Mononuclear cell (primary cell): ENCODE data around the genes SLITRK5 and GPC6.

DNA sequence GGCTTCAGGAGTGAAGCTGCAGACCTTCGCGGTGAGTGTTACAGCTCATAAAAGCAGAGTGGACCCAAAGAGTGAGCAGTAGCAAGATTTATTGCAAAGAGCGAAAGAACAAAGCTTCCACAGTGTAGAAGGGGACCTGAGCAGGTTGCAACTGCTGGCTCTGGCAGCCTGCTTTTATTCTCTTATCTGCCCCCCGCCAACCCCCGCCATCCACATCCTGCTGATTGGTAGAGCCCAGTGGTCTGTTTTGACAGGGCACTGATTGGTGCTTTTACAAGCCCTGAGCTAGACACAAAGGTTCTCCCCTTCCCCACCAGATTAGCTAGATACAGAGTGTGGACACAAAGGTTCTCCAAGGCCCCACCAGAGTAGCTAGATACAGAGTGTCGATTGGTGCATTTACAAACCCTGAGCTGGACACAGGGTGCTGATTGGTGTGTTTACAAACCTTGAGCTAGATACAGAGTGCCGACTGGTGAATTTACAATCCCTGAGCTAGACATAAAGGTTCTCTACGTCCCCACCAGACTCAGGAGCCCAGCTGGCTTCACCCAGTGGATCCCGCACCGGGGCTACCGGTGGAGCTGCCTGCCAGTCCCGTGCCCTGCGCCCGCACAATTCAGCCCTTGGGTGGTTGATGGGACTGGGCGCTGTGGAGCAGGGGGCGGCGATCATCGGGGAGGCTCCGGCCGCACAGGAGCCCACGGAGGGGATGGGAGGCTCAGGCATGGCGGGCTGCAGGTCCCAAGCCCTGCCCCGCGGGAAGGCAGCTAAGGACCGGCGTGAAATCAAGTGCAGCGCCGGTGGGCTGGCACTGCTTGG is 999.4 kb upstream of the SPRY2 start:
- RRBS = no CpG with 5 or more reads among the region's 28 CpGs

- RRBS = no CpG with 5 or more reads among the region's 3 CpGs
These were observed 315.8 kb downstream of the SLITRK6 start for GRCh38 chr13:85483472-85483671.

DNA sequence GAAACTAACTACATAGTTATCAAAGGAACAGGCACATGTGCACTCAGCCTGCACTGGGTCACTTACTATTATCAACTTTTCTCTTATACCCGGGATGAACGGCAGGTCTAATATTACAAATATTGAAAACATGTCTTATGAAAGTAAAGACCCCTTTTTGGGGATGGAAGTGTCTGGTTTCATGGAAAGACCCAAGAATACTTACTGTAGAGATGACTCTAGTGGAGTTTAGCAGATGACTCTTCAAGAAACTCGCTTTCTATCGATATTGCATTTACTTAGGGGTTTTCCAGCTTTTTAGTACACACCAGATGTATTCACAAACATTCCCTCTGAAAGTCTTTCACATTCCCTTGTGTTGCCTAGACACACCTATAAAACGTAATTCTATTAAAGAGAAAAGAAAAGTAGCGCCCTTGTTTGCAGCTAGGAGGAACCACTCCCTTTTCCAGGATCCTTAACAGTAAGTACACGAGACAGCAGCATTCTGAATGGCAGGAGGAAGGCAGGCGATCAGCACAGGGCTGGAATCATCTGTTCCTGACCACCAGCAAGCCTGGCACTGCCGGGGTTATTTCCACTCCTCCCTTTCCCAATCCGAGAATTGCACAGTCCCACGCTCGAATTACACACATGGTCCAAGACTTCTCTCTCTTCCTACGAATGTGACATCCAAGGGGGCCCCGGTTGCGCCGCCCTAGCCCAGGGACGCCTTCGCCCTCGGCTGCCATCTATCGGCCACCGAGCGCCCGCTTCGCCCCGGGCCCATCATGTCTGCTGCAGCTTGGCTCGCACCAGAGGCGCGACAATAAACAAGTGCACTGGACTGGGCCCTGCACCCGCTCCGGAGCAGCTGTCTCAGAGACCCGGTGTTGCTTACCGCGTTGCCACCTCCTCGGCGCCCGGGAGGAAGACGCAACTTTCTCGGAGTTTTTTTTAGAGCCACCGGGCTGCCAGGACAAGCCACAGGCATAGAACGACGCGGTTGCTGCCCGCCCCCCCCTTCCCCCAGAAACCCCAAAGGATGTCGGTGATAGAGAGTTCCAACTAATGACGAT is at the start of gene SLITRK5:
TSS of gene SLITRK5 (plus strand) at position 741 of the 1,058 bp plus-strand sequence.
- RRBS = 3% methylated on average over 23 of the region's 45 CpGs

GRCh38 chr13:91355785-91356602 is 42.4 kb upstream of the GPC5 start:
- RRBS = no CpG with 5 or more reads among the region's 5 CpGs

DNA sequence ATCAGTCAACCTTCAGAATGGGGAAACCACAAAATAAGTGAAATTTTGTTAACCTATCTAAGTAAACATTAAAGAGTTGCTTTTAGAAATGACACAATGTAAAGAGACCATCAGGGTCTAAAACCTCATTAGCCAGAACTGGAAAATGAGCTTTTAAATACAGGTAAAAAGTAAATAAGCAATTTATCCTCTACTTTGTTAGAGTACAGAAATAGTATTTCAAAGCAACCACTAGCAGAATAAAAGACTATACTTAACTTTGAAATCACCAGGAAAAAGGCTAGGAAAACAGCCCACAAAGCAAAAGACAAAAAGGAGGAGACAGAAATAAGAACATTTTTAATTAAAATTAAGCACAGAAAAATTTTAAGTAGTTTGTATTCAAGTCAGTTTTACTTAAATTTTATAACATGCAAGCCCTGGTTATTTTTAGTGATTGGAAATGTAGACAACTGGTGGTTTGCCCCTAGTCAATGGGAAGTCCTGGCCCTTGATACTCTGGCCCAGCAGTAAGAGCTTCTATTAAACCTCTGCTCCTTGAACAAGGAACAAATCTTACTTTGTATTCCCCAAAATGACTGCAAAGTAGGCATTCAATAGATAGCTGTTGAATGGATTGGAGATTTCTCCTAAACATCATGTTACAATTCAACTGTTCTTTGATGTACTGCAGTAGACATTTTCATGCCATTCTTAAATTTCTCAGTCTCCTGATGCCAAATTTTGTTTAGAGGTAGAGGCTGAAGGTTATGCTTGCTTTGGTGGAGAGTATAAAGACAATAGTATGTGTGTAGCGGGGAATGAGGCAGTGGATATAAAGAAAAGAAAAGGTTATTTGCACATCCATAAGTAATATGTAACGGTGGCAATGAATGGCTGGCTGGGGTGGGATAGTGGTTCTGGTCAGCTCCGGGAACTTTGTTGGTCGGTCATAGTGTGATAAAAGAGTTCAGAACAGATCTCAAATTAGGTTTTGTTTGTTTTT is 38.3 kb upstream of the GPC5 start:
- RRBS = no CpG with 5 or more reads among the region's 4 CpGs

- RRBS = no CpG with 5 or more reads among the region's 7 CpGs
These were observed 737.1 kb downstream of the GPC5 start for GRCh38 chr13:92135509-92135874.

GRCh38 chr13:93226673-93227176 is at the start of gene GPC6:
Gene GPC6 (plus strand): TSS chr13:93226807.
- RRBS = no CpG with 5 or more reads among the region's 27 CpGs

- RRBS = no CpG with 5 or more reads among the region's 3 CpGs
These were observed 135.2 kb downstream of the GPC6 start for GRCh38 chr13:93361594-93362450.

DNA sequence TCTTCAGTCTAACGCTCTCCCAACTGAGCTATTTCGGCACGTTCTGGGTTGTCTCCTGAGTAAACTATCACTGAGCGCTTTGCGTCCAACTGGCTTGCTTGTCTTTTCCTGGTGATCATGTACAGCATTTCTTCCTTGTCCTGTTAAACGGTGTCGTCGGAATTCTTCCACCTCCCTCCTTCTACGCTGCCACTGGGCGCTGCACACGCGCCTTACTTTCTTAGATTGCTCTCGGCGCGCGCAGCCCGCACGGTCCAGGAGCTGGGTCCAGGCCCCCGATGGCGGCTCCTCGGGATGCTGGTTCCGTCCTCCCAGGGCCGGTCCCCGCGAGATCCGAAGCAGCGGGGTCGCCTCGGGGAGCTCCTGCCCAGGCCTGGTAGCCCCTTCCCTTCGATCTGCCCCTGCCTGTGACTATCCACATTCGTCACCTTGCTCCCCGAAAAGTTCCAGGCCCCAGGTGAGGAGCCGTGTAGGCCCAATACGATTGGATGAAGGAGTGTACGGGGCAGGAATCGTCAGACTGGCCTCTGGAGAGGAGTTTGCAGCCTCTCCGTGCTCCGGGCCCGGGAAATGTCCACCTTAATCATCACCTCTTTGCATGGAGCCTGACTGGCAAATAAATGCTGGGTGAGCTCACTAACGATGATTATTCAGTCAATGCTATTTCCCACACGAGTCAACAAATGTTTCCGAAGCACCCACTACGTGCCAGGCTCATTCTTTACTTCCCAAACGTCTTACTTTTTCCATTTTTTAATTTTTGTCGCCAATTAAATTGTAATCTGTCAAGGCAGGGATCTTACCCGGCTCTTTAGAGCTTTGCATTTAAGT is 46.1 kb downstream of the TGDS start:
- RRBS = no CpG with 5 or more reads among the region's 46 CpGs

- RRBS = 10% methylated on average over 12 of the region's 51 CpGs
These were observed 5.2 kb downstream of the SOX21 start for GRCh38 chr13:94706841-94707788.

GRCh38 chr13:94707789-94708595 is 4.4 kb downstream of the SOX21 start:
- RRBS = no CpG with 5 or more reads among the region's 32 CpGs

- RRBS = 8% methylated on average over 11 of the region's 31 CpGs
These were observed 519 bp downstream of the SOX21 start for GRCh38 chr13:94711887-94712164.

GRCh38 chr13:94859236-94859768 is 147.0 kb upstream of the SOX21 start:
- RRBS = no CpG with 5 or more reads among the region's 13 CpGs

DNA sequence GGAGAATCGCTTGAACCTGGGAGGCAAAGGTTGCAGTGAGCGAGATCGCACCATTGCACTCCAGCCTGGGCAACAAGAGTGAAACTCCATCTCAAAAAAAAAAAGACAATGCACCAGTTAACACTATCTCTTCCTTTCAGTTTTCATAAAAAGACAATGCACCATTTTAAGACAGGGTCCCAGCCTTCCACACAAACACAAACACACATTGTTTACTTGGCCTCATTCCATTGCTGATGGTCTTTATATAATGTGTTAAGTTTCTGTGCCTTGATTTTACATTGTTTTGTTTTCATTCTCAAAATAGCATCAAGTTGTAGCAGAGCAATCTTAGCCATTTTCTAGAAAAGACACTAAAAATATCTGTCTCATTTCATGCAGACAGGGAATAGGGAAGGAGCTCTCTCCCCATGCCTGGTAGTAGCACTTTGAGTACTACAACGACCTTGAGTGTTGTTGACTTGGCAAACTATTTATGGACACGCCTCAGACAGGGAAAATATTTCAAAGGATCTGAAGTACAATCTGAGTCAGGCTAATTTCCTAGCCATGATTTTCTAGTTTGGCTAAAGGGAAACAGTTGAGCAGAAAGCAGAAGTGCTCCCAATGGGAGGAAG is 120.7 kb downstream of the ABCC4 start:
- RRBS = no CpG with 5 or more reads among the region's 5 CpGs

DNA sequence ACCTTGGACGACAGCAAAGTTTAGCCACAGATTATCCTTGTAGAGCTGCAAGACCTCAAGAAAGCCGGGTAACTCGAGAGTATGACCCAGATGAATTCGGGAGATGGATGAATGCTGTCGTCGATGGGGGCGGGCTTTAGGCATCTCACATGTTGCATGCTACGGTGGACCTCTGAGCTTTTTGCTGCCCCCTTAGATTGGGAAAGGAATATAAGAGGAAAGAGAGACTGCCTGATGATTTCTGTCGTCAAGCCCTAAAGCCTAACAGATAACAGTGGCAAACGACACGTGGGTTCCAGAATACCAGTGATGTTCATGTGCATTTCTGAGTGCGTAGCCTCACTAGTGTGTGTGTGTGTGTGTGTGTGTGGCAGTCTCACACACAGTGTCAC is 743 bp upstream of the ABCC4 start:
- RRBS = no CpG with 5 or more reads among the region's 12 CpGs

DNA sequence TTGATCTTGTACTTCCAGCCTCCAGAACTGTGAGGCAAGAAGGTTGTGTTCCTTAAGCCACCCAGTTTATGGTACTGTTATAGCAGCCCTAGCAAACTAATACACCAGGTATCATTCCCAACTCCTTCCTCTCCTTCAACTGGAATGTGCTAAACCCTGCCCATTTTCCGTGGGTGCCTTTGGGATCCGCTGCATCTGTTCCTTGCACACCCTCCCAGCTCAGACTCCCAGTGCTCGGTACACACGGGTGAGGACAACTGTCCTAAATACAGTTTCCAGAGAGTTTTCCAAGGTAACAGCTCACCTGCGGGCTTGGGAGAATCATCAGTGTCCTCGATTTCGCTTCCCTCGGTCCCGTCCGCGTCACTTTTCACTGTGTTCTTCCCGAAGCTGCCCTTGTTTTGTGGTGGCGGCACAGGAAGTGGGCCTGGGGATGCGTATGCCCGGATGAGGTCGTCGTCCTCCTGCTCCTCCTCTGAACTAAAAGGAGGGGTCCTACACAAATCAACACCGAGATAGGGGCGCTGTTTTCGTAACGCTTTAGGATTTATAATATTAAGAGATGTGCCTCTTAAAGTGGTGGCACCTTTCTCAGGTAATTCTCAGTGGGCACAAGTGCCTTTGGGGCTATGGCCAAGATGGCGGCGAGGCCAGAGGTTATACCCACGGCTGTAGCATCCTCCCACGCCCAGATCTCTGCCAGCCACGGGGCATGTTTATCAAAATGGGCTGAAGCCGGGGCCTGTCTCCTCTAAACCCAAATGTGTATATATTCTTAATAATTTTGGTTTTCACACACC is 34.9 kb downstream of the CLDN10 start:
- RRBS = no CpG with 5 or more reads among the region's 27 CpGs

DNA sequence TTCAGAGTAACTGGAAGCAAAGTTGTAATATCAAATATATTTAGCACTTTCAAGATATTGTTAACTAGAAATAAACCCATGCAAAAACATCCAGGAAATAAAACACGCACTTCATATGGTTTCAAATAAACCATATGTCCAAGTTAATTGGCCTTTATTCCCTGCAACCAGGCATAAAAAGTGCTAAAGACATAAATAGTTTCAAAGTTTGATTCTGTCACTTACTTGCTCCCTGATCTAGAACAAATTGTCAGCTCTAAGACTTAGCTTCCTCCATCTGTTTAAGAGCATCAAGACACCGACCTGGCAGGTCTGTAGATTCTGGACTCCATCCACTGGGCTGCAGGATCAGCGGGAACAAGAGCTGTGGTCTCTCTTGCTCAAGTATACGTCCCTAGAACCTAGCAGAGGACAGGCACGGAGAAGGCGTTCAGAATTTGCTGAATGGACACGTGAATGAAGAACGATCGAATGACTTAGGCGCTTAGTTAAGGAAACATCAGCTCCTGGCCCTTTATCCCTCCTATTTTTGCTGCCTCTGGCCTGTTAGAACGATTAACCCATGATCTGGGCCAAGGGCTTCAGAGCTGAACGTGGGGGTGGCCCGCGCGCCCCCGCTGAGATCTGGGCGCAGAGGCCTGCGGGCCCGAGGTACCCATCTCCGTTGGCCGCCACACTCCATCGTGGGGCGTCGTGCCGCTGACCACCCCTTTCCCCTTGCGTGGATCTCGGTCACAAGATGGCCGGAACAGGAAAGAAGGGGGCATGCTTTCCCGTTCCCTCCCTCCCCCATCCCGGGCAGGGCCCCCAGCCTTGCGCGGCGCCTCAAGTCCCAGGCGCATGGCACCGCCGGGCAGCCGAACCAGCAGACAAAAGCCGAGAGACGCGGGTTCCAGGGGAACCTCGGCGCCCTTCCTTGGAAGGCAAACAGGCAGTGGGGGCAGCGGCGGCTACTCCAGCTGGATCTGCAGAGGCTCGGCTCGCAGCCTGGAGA is 911 bp downstream of the DZIP1 start:
- RRBS = 2% methylated on average over 9 of the region's 46 CpGs

DNA sequence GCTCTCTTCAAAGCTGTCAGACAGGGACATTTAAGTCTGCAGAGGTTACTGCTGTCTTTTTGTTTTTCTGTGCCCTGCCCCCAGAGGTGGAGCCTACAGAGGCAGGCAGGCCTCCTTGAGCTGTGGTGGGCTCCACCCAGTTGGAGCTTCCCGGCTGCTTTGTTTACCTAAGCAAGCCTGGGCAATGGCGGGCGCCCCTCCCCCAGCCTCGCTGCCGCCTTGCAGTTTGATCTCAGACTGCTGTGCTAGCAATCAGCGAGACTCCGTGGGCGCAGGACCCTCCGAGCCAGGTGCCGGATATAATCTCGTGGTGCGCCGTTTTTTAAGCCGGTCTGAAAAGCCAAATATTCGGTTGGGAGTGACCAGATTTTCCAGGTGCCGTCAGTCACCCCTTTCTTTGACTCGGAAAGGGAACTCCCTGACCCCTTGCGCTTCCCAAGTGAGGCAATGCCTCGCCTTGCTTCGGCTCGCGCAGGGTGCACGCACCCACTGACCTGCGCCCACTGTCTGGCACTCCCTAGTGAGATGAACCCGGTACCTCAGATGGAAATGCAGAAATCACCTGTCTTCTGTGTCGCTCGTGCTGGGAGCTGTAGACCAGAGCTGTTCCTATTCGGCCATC is 241.8 kb downstream of the HS6ST3 start:
- RRBS = no CpG with 5 or more reads among the region's 28 CpGs

- RRBS = no CpG with 5 or more reads among the region's 4 CpGs
These were observed 10.0 kb downstream of the OXGR1 start for GRCh38 chr13:96984298-96984643.

- RRBS = no CpG with 5 or more reads among the region's 3 CpGs
These were observed 105.4 kb upstream of the MBNL2 start for GRCh38 chr13:97116643-97117307.